Epithelial cell of prostate (primary cell): ENCODE results near the gene SMIM8.

GRCh38 chr6:82015287-82016063, 232.1 kb downstream of the IBTK start:
- RRBS: no CpG with 5 or more reads among the region's 3 CpGs

DNA sequence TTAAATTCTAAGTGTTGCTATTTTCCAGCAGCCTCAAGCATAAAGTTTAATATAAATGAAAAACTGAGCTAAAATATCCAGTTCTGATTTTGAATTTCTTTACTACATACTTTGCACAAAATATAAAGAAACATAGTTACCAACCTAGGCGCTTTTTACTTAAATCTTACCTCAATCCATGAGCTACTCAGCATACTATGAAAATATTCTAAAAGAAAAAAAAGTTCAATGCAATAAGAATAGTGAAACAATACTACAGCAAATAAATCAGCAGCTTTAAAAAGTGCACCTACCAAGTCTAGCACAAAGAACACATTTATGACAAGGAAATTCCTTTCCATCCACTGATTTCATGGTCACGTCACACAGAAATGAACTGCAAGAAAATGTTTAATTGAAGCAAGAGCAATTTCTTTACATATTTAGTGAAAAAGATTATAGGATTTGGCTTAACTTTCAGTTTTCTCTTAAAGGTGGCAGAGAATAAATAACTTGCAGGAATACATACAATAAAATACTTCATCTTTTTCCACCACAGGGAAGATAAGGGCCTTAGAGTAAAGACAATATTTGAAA, 36.3 kb downstream of the IBTK start:
- RRBS: no CpG with 5 or more reads among the region's 2 CpGs

DNA sequence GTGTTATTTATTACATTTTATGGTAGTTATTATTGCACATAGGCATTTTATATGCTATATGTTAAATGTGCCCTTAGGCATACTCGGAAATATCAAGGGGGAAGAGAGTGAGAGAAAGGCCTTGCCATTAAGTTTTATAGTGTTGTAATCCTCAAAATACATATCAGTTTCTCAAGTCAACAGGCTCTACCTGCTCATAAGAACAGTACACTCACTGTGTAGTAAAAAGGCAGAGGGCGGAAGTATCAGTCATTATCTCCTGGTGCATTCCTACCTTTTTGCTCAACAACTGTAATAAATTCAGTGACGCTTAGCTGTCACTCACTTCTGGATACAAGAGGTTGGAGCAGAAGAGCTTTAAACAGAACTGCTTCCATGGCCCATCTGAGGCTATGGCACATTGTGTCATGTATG, 33.9 kb upstream of the ME1 start:
- RRBS: no CpG with 5 or more reads among the region's 3 CpGs

DNA sequence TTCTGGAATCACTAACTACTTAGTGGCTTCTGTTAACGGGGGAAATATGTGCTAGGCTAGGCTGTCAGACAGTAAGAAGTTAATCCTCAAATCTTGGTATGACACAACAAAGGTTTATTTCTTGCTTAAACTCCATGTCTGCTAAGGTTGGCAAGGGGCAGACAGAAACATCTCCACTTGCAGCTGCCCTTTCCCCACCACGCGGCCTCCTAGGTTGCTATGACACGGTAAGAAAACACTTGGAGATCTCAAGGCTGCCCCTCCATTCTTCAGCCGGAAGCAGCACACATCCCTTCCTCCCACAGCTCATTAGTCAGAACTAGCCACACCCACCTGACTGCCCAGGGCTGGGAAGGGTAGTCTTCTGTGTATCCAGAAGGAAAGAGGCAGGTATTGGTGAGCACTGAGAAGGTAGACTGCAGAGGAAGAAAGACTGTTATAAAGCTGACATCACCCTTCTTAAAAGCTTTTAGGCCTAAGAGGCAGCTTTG, 41.4 kb downstream of the MRAP2 start:
- RRBS: no CpG with 5 or more reads among the region's 5 CpGs

- RRBS: no CpG with 5 or more reads among the region's 13 CpGs
Observed at GRCh38 chr6:85389037-85389837, 60.6 kb upstream of the NT5E start.

GRCh38 chr6:85449279-85449471, 708 bp upstream of the NT5E start:
- RRBS: no CpG with 5 or more reads among the region's 8 CpGs

DNA sequence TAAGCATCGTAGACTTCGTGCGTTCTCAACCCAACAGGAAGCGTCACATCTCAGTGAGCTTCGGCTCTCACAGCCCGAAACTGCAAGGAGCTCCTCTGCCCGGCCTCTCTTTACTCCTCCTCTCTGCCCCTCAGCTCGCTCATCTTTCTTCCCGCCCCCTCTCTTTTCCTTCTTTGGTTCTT, 520 bp upstream of the NT5E start:
- RRBS: no CpG with 5 or more reads among the region's 9 CpGs

- RRBS: no CpG with 5 or more reads among the region's 3 CpGs
Observed at GRCh38 chr6:85452232-85452595, 2.3 kb downstream of the NT5E start.

- RRBS: no CpG with 5 or more reads among the region's 5 CpGs
Observed at GRCh38 chr6:85489395-85489878, 39.6 kb downstream of the NT5E start.

GRCh38 chr6:85628907-85629569, 13.6 kb downstream of the SYNCRIP start:
- RRBS: no CpG with 5 or more reads among the region's 5 CpGs

- RRBS: no CpG with 5 or more reads among the region's 7 CpGs
Observed at GRCh38 chr6:85636542-85637572, 5.8 kb downstream of the SYNCRIP start.

DNA sequence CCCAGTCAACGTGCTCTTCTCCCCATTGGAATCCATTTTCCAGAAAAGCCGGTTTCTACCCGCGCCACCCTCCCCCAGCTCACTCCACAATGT, 178 bp downstream of the SYNCRIP start:
- RRBS: no CpG with 5 or more reads among the region's 4 CpGs

- RRBS: no CpG with 5 or more reads among the region's 4 CpGs
Observed at GRCh38 chr6:85675210-85675815, 32.6 kb upstream of the SYNCRIP start.

DNA sequence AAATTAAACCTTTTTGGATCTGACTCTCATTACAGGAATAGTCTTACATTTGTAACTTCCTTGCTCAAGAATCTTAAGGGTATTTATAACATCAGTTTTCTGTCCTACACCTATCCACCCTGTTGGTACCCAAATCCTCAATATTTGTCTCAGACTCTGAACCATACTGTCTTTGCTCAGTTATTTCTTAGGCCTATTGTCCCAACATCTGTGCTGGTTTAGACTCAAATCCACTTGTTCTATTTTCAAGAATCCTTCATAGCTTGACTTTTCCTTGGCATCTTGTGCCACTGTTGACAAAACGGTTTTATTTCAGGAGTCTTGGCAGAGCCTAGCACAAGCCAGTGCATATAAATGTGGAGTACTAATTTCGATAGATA, 33.1 kb upstream of the SYNCRIP start:
- RRBS: no CpG with 5 or more reads among the region's 2 CpGs

DNA sequence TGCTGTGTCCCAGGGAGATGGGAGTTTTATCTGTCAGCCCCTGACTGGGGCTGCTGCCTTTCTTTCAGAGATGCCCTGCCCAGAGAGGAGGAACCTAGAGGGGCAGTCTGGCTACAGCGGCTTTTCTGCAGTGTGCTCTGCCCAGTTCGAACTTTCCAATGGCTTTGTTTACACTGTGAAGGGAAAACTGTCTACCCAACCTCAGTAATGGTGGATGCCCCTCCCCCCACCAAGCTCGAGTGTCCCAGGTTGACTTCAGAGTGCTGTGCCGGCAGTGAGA, 630.9 kb upstream of the HTR1E start:
- RRBS: no CpG with 5 or more reads among the region's 4 CpGs

- RRBS: no CpG with 5 or more reads among the region's 11 CpGs
Observed at GRCh38 chr6:86477254-86478234, 459.8 kb upstream of the HTR1E start.

GRCh38 chr6:87212988-87213889, 57.9 kb downstream of the ZNF292 start:
- RRBS: no CpG with 5 or more reads among the region's 8 CpGs

GRCh38 chr6:87322364-87322723, at the start of gene SMIM8:
TSS of gene SMIM8 (plus strand) at chr6:87322588.
- RRBS: under 1% methylated on average over 13 of the region's 38 CpGs

DNA sequence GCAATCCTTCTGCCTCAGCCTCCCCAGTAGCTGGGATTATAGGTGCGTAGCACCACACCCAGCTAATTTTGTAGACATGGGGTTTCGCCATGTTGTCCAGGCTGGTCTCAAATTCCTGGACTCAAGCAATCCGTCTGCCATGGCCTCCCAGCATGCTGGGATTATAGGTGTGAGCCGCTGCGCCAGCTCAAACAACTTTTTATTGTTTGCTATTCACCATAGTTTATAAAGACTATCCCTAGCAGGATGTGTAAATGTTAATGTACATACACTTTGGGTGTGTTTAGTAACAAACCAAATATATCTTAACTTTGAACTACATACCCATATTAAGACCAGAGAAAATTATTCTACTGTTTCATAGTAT, 22.3 kb downstream of the SLC35A1 start:
- RRBS: no CpG with 5 or more reads among the region's 5 CpGs